ENCODE measurements around the gene SLTM.

- PRO-cap: no peak
These were observed 35.8 kb downstream of the LIPC start for GRCh38 chr15:58467657-58468023.

- PRO-cap: no peak
These were observed 45.0 kb downstream of the LIPC start for GRCh38 chr15:58476772-58477111.

- PRO-cap: no peak
These were observed 45.5 kb downstream of the LIPC start for GRCh38 chr15:58477127-58477906.

GRCh38 chr15:58522658-58523356 lies 91.0 kb downstream of the LIPC start:
- PRO-cap: unidirectional peak, plus-strand start at chr15:58522987

- PRO-cap: no peak
These were observed 107.9 kb downstream of the ADAM10 start for GRCh38 chr15:58641508-58642067.

- PRO-cap: bidirectional peak, plus-strand start at chr15:58933315, minus-strand start at chr15:58933331; bidirectional peak, plus-strand start at chr15:58933815, minus-strand start at chr15:58933679
These were observed at the start of gene SLTM for GRCh38 chr15:58933261-58934480. Gene SLTM (minus strand): TSS chr15:58933679.

DNA sequence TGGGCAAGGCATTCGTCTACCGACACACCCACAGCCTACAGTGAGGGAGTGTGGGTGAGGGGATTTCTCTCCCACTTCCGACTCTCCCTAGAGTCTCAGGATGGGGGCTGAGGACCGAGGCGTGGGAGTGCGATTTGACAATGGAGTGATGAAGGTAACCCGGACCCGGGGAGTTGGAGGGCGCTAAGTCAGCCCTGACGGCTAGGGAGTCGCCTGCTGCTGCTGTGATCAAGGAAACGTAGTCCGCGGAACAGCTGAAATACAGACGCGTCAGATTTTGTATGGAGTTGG lies 734 bp downstream of the RNF111 start:
- PRO-cap: unidirectional peak, minus-strand start at position 252 of the sequence

DNA sequence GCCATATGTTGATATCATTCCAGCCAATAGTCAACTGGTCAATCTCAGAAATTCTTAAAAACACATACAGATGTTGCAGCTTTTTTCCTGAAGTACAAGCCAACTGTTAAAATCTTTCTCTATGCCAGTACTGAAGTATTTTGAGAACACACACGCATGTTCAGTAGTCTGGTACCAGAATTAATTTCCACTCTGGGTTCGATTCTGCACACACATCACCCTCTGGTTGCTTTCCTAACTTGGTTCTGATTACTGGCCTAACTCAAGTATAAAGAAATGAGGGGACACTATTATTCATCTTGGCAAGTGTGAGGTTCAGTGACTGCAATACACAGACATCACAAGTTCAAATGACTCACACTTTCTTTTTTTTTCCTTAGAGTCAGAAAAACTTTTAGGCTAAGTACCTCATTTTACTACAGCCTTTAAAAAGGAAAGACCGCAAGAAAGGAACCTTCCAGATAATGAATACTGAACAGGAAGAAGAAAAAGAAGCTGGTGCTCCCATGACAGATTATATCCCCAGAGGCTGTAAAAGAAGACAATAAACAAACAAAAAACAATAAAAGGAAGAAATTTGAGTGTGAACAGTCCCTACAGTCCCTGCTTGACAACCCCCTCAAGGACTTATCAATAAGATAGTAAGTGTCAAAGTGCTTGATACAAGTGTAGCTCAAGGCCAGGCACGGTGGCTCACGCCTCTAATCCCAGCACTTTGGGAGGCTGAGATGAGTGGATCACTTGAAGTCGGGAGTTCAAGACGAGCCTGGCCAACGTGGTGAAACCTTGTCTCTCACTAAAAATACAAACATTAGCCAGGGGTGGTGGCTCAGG lies 37.2 kb upstream of the LDHAL6B start:
- PRO-cap: no peak

DNA sequence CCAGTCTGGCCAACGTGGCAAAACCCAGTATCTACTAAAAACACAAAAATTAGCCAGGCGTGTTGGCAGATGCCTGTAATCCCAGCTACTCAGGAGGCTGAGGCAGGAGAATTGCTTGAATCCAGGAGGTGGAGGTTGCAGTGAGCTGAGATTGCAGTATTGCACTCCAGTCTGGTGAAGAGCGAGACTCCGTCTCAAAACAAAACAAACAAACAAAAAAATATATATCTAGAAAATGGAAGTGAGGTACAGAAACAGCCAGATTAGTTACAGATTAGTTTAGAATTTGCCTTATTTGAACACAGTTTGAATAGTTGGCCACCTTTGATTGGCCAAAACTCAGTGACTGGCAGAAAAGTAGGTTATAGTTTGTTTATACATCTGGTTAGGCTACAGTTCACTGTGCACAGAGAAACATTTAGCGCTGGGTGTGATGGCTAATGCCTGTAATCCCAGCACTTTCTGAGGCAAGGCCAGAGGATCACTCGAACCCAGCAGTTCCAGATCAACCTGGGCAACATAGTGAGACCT lies 51.6 kb downstream of the LDHAL6B start:
- PRO-cap: no peak

DNA sequence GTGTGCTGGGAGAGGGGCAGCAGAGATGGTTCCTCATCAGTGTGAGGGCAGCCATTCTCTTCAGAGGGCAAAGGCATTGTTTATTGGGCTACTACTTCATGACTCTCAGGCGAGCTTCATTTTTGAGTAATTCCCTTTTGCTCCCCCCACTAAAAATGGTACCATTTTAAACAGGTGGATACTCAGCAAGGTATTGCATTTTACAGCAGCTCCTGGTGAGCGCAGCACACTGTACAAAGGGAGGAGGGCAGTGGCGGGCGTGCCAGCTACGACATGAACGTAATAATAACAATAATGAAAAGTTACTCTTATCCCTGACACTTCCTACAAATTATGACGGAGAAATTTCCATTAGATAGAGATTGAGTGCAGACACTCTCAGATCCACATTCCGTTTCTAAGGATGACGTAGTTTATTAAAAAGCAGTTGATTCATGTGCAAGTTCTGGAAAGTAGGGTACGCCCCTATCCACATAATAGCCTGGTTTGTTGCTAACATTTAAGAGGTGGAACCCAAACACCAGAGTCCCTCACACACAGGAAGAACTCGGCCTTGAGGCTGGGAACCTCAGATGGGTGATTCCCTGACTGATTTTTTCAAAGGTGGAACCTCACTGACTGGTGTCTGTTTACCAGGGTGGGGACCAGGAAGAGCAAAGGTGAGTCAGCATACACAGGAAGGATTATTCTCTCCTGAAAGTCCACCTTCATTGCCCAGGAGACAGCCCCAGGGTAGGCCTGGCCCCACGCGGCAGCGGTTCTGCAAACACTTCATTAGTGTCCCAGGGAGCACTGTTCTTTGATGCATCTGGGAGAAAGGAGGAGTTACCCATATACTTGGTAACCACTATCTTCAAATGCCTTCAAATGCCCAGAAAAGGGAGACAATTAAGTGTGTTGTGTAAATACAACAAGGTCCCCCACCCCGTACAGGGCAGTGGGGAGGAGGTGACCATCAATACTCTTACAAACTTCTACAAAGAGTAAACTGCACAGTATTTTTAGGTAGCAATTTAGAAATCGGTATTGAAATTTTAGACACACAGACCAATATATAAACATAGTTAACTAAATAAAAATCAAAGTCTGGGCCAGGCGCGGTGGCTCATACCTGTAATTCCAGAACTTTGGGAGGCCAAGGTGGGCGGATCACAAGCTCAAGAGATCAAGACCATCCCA lies 69.9 kb downstream of the LDHAL6B start:
- PRO-cap: no peak

GRCh38 chr15:59290811-59291538 lies 81.7 kb downstream of the MYO1E start:
- PRO-cap: no peak

DNA sequence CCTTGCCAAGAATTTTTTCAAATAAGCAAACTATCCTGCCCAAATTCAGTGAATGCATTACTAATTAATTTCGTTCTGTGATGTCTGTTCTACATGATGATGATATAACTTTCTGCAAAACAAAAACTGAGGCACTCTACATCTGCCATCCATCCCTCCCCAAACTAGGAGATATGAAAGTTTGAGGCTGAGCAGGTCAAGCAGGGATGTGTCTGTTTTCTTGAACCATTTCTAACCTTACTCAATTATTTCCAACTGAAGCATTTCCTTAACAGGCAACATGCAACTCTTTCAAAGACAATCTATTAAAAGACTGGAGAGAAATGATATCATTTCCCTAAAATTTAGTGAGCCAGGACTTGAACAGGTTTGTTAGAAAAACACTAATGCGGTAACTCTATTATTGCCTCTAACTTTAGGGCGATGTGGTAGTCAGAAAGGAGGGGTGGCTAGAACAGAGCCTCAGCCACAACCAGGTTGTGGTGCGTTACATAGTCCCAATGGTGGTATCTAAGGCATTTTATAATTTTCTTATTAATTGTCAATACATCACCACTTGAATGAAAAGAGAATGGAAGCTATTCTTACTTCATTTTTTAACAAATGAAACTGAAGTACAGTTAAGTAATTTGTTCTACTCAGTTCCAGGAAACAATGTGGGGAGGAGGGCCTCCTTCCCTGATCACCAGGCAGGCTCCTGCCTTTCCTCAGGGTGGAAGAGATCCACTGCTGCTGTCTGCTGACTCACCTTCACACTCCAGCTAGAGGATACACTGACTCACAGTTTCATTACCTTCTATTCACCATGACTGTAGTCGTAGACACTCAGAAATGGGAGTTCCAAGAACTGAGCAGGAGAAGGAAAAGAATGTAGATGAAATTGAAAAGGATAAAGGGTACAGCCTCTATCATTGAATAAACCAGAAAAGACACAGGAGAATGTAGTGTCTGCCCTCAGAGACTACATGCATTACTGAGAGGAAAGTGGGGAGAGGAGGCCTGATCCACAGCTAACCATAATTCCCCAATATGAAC lies 22.8 kb downstream of the MYO1E start:
- PRO-cap: no peak

DNA sequence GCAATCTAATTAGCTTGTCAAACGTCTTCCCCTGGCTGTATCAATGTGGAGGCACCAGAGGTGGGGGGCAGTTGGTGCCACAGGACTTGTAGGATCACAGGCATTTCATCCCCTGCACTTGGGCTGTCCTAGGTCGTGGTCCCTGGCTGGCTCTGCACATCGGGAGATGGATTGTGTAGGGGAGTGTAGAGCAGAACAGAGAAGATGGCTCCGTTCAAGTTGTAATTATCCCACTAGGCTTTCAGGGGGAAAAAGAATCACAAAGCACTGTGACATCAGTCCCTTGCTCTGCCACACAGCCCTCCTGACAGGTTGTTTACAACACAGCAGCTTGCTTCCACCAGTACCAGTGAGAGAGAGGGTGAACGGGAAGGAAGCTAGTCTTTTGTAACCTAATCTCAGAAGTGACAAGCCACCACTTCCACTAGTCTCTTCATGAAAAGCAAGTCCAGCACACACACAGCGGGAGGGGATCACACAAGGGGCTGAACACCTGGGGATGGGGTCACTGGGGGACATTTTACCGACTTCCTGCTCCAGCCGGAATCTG lies 86.2 kb downstream of the FAM81A start:
- PRO-cap: no peak

- PRO-cap: no peak
These were observed 2.8 kb downstream of the BNIP2 start for GRCh38 chr15:59686343-59686689.

- PRO-cap: no peak
These were observed 102.7 kb upstream of the BNIP2 start for GRCh38 chr15:59791808-59792259.

DNA sequence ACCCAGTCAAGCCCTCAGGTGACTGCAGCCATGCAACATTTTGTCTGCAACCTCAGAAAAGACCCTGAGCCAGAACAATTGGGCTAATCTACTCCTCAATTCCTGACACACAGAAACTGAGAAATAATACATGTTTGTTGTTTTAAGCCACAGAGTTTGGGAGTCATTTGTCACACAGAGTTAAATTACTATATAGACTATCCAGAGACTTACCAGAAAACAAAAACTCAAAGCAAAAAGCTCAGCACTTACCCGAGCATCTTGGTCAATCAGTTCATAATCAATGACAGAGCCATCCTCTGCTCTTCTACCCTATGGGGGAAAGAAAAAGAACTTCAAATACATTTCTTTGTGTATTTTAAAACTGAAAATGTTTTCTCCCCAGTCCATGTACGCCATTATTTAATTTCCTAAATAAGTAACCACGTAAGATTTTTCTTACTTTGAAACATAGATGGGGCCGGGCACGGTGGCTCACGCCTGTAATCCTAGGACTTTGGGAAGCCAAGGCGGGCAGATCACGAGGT lies 43.8 kb downstream of the ANXA2 start:
- PRO-cap: no peak

- PRO-cap: no peak
These were observed 9.4 kb downstream of the ANXA2 start for GRCh38 chr15:60388330-60388883.

- PRO-cap: no peak
These were observed 16.9 kb upstream of the ICE2 start for GRCh38 chr15:60495776-60496240.

- PRO-cap: no peak
These were observed 94.9 kb upstream of the ICE2 start for GRCh38 chr15:60573650-60574491.

GRCh38 chr15:60583928-60584388 lies 105.0 kb upstream of the ICE2 start:
- PRO-cap: no peak

All from sciatic nerve (tissue), 1 donor.